ENCODE data around the gene CACFD1.

DNA sequence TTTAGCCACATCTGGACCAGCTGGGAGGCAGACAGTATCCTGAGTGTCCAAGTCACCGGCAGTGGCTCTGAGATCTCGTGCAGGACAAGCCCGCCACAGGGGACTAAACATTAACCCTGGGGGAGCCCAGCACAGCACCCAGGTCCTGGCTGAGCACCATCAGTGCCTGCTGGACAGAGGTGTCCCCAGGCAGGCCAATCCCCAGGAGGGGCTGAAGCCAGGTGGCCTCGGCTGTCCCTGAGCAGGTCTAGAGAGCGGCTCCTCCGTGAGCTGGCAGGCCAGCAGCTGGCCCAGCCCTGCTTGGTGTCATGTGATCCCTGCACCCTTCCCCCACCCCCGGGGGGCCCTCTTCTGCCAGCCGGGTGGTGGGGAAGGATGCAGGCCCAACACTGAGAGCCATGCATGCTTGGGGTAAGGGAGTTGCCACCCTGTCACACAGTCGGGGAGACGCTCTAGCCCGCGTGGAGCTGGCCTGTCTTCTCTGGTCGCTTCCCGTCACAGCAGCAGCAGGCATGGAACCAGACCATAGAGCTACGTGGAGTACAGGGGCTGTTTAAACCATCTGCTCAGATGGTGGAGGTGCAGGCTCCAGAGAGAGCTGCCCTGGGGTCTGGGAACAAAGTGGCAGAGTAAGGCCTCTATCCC, 7.1 kb downstream of the RALGDS start:
- PRO-cap = no peak
- RAMPAGE, long total RNA, 4 experiments = no peak in any of the 4 experiments

- PRO-cap = no peak
- RAMPAGE, long total RNA, 4 experiments = no peak in any of the 4 experiments
Measured at GRCh38 chr9:133115402-133116386, 5.3 kb downstream of the RALGDS start.

DNA sequence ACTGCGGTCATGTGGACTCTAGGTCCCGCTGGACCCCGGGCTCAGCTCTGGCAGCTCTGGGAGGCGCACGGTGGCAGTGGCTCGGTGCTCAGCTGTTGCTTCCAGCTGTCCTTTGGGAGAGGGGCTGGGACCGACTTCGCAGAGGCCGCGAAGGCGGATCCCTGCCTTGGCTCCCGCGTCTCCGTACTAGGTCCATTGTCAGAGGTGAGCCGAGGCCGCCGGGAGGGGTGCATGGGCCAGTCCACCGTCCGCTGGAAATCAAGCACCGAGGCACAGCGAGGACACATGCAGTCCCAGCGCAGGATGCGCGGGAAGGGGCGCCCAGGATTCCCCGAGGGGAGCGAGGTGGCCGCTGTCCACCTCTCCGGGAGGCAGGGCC, 826 bp downstream of the GBGT1 start:
- PRO-cap = no peak
- RAMPAGE, long total RNA, 4 experiments = no peak in any of the 4 experiments

DNA sequence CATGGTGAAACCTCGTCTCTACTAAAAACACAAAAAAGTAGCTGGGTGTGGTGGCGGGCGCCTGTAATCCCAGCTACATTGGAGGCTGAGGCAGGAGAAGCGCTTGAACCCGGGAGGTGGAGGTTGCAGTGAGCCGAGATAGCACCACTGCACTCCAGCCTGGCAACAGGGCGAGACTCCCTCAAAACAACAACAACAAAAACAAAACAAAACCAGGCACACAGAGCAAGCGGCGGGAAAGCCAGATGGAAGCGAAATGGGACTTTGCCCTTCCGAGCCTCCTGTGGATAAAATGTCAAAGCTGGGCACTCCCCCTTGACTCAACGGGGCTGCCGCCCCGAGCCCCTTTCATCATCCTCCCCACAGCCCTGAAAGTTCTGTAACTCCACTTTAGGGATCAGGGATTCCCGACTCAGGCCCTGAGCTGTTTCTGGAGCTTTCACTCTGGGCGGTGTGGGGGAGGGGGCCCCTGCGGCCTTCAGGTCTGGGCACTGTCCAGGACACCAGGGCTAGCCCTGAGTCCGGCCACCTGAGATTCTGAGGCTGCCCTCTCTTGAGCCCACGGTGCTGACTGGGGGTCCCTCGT, 30.5 kb upstream of the OBP2B start:
- PRO-cap = no peak
- RAMPAGE, long total RNA, 4 experiments = no peak in any of the 4 experiments

- PRO-cap = no peak
- RAMPAGE, long total RNA, 4 experiments = no peak in any of the 4 experiments
Measured at GRCh38 chr9:133256590-133257617, 47.9 kb upstream of the OBP2B start.

- PRO-cap = no peak
- RAMPAGE, long total RNA, 4 experiments = no peak in any of the 4 experiments
Measured at GRCh38 chr9:133356781-133357094, 388 bp downstream of the SURF2 start.

- PRO-cap = no peak
- RAMPAGE, long total RNA, 4 experiments = no peak in any of the 4 experiments
Measured at GRCh38 chr9:133371250-133372427, 4.2 kb downstream of the SURF4 start.

- PRO-cap = unidirectional peak, minus-strand start at chr9:133459601; unidirectional peak, plus-strand start at chr9:133460051; bidirectional peak, plus-strand start at chr9:133460103, minus-strand start at chr9:133460164
- RAMPAGE, long total RNA, 4 experiments = start-site peak on the plus strand in 4 of 4 experiments, at chr9:133459977-133460051 at its widest, 32 to 65 reads per replicate
Measured at GRCh38 chr9:133459220-133460358, at the start of gene CACFD1. TSS of gene CACFD1 (plus strand) at chr9:133459978.

- PRO-cap = no peak
- RAMPAGE, long total RNA, 4 experiments = no peak in any of the 4 experiments
Measured at GRCh38 chr9:133506747-133507235, 18.0 kb downstream of the MYMK start.

- PRO-cap = no peak
- RAMPAGE, long total RNA, 4 experiments = no peak in any of the 4 experiments
Measured at GRCh38 chr9:133514425-133514891, 10.3 kb downstream of the MYMK start.

- PRO-cap = no peak
- RAMPAGE, long total RNA, 4 experiments = no peak in any of the 4 experiments
Measured at GRCh38 chr9:133655771-133656959, 20.0 kb downstream of the DBH start.

- PRO-cap = no peak
- RAMPAGE, long total RNA, 4 experiments = no peak in any of the 4 experiments
Measured at GRCh38 chr9:133711620-133712338, 26.4 kb downstream of the SARDH start.

- PRO-cap = no peak
- RAMPAGE, long total RNA, 4 experiments = no peak in any of the 4 experiments
Measured at GRCh38 chr9:133713389-133713765, 24.8 kb downstream of the SARDH start.

GRCh38 chr9:133791547-133792264, 53.6 kb upstream of the SARDH start:
- PRO-cap = no peak
- RAMPAGE, long total RNA, 4 experiments = no peak in any of the 4 experiments

- PRO-cap = no peak
- RAMPAGE, long total RNA, 4 experiments = no peak in any of the 4 experiments
Measured at GRCh38 chr9:133797253-133797996, 59.3 kb upstream of the SARDH start.

GRCh38 chr9:133892449-133892881, 99.7 kb downstream of the VAV2 start:
- PRO-cap = no peak
- RAMPAGE, long total RNA, 4 experiments = no peak in any of the 4 experiments

DNA sequence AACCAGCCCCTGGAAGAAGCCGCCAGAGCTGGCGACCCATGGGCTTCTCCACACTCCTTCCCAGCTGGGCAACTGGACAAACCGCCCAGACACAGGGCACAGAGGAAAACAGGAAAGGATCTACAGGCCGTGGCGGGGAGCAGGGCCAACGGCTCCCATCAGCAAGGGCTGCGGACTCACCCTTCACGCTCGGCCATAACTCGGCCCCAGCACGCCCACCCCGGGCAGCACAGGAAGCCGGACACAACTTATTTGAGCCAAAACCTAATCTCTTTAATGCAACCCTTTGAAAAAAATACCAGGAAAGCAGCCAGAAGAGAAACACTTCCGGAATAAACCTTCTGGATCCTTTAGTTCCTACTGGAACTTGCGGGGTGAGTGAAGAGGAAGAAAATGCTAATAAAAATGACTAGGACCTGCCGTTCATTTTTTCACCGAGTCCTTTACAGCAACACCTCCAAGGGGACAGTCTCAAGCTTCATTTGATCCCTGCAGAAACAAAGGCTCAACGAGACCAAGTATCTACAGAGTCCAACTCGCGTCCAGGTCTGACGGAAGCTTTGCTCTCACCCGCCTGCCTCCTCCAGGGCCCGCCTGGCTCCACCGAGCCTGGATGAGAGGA, 59.9 kb downstream of the VAV2 start:
- PRO-cap = no peak
- RAMPAGE, long total RNA, 4 experiments = no peak in any of the 4 experiments

- PRO-cap = no peak
- RAMPAGE, long total RNA, 4 experiments = no peak in any of the 4 experiments
Measured at GRCh38 chr9:133982887-133983244, 9.3 kb downstream of the VAV2 start.

- PRO-cap = no peak
- RAMPAGE, long total RNA, 4 experiments = no peak in any of the 4 experiments
Measured at GRCh38 chr9:133989507-133990120, 2.5 kb downstream of the VAV2 start.

DNA sequence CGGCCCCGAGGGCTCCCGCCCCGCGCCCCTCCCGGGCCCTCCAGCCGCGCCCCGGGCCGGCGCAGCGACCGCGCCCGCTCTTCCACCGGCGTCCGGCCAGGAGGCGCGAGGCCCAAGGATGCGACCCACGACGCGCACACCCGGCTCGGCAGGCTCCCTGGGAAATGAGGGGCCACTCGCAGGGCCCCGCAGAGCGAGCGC, 648 bp downstream of the VAV2 start:
- PRO-cap = no peak
- RAMPAGE, long total RNA, 4 experiments = no peak in any of the 4 experiments

All from gastroesophageal sphincter (tissue), 4 donors.